ENCODE data around the gene COX7A1.

- PRO-cap, 3 experiments: no peak in any of the 3 experiments
- RRBS: no CpG with 5 or more reads among the region's 11 CpGs
These were observed 10.1 kb downstream of the TBCB start for GRCh38 chr19:36125198-36125974.

DNA sequence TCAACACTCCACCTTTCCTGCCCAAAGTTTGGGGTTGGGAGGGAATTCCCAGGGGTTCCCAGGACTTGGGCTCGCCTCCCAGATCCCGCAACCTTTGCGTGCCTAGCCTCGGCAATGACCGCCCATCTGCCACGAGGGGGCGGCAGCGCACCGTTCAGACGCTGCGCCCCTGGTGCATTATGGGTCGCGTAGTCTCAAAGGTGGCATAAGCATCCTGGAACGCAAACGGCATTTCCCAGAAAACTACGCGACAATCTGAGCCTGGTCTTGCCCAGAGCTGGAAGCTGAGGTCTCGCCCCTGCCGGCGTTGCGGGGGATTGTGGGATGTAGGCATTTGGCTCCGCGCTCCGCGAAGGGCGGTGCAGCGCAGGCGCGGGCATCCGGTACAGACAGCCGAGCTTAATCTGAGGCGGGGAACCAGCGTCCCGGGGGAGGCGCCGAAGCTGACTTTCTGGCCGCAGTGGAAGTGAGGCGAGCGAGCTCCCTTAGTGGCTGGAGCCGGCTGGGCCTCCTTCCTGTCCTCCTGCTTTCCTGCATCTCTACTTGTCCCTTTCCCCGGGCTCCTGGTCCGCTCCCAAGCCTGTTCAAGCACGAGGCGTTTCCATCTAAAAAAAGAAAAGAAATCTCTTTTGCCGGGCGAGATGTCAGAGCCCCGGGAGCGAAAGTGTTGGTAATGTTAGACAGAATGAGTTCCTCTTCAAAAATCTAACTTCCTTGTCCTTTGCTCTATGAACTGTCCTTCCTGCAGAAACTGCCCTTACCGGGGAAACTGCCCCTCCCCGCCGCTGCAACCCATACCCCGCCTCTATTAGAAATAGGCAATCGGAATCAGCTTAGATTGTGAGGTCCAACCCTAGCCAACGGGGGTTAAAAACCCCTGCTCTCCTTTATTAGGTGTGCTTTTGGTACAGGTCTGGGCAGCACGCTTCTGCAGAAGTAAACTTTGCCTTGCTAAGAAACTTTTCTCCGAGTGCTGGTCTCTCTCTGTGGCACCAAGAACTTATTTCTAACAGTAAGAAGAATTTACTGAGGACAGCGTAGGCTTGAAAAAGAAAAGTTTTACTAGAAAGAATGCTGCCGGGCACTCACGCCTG, 11.8 kb upstream of the CAPNS1 start:
- PRO-cap, 3 experiments: peak in 2 of 3 experiments; most common plus-strand start position 274 of the sequence (in 1); most common minus-strand start position 100 of the sequence (in 1)
- RRBS: 2% methylated on average over 25 of the region's 59 CpGs

- PRO-cap, 3 experiments: peak in 2 of 3 experiments; most common plus-strand start chr19:36140611 (in 1)
- RRBS: no CpG with 5 or more reads among the region's 6 CpGs
These were observed 561 bp downstream of the CAPNS1 start for GRCh38 chr19:36140560-36140694.

DNA sequence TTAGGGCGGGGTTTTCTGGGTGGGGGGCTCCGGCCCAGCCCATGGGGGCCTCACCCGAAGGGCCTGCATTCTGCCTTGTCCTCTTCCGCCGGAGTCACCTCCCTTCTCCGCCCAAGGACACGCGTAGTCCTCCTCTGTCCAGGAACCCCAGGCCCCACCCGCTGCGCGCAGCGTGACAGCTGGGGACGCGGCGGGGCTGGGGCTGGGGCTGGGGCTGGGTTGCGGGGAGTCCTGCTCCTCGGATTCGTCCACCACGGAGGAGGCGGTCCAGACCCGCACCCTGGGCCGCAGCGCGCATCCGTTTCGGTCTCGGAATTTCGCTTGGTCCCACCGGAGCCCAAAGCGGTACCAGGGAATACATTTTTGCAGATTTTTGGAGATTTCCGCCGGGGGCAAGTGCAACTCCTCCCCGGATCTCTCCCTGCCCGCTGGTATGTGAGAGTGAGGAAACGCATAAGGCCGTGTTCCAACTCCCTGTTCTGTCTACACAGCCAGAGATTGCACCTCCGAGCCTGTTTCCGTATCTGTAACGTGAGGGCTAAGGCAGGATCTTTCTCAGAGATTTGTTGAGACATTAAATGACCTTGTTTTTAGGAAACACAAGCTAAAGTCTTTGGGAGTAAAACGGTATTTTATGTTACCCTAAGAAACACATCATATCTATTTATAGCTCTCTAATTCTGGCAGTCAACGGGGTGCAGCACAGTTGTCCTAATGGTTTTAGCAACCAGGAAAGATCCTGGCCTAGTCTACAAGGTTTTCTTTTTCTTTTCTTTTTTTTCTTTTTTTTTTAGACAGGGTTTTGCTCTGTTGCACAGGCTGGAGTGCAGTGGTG, at the start of gene COX7A1:
Gene COX7A1 (minus strand): TSS at position 109 of the 835 bp plus-strand sequence.
- PRO-cap, 3 experiments: peak in 3 of 3 experiments; most common plus-strand start position 205 of the sequence (in 1); most common minus-strand start position 109 of the sequence (in 3)
- RRBS: 11% methylated on average over 6 of the region's 41 CpGs

DNA sequence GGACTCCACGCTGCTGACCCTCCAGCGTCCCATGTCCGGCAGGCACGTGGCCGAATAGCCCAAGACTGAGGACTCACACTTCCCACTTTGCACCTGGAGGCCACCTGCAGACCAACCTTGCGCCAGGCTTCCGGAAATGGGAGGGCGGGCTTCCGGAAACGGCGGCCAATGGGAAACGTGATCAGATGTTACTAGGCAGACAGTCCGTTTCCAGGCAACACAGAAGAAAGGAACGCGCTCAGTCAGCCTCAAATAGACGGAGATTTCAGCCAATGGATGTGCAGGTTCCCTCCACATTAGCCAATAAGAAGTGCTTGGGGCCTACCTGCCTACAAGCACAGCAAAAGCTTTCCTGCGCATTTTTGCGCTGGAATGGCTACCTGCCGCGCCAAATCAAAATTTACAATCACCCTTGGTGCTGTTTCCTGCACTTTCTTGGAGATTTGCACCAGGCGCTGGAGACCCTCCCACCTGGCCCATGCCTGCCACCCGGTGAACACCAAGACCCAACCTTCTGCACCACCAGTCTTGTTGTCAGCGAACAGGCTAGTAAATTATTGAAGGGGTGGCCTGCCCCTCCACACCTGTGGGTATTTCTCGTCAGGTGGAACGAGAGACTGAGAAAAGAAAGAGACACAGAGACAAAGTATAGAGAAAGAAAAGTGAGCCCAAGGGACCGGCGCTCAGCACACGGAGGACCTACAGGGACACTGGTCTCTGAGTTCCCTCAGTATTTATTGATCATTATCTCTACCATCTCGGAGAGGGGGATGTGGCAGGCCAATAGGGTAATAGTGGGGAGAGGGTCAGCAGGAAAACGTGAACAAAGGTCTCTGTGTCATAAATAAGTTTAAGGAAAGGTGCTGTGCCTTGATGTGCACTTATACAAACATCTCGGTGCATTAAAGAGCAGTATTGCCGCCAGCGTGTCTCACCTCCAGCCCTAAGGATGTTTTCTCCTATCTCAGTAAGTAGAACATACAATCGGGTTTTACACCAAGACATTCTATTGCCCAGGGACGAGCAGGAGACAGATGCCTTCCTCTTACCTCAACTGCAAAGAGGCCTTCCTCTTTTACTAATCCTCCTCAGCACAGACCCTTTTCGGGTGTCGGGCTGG, 47.0 kb downstream of the ZFP14 start:
- PRO-cap, 3 experiments: peak in 3 of 3 experiments; most common plus-strand start position 360 of the sequence (in 2); most common minus-strand start position 137 of the sequence (in 3)
- RRBS: 1% methylated on average over 5 of the region's 37 CpGs

DNA sequence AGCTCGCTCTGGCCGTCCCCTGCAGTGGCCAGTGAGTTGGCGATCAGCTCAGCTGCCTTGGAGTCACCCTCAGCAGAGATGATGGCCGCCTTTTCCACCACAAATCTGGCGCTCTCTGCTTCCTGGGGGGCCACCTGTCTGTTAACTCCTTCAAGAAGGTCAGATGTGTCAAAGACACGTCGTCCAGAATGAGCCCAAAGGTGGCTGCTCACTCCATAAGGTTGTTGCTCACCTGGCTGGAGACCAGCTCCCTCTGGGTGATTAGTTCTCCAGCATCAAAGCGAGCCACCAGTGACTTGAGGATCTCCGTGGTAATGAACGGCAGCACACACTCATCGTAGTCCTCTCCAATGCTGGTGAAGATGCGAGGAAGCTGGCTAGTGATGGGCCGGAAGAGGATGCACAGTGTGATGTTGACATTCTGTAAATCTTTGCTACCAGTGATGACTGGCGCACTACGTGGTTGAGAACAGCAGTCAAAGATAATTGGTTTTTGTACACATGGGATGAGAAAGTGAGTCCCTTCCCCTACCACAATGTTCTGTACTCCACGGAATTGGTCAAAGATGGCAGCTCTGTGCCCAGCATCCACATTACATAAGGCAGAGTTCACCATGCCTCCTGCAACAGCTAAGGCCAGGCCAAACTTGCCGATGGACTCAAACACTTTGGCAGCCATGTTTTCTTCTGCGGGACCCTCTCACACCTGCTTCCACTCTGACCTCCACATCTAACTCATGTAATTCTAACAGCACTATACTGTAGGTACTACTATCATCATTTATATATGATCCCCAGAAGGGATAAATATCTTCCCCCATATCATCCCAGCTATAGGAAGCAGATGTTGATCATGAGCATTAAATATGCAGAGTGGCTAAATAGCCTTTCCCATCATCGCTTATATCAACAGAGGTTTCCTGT, 22.6 kb downstream of the ZNF607 start:
- PRO-cap, 3 experiments: no peak in any of the 3 experiments
- RRBS: no CpG with 5 or more reads among the region's 19 CpGs

GRCh38 chr19:37735853-37736511, 16.4 kb upstream of the ZNF607 start:
- PRO-cap, 3 experiments: no peak in any of the 3 experiments
- RRBS: no CpG with 5 or more reads among the region's 4 CpGs

DNA sequence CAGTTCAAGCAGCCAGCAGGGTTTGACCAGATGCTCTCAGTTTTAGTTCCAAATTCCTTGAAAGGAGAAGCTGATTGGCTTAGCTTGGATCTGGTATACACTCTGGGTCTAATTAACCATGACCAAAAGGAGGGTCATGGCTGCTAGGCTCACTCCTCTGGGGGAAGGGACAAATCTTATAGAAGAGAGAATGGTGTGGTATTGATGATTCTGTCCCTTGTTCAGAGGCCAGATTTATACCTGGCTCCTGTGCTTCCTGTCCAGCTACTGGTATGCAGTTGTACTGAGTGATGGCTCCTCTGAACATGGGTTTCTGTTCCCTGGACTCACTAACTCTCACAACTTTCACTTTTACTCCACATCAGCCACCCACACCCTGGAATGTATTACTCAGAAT, 41.3 kb downstream of the WDR87 start:
- PRO-cap, 3 experiments: no peak in any of the 3 experiments

DNA sequence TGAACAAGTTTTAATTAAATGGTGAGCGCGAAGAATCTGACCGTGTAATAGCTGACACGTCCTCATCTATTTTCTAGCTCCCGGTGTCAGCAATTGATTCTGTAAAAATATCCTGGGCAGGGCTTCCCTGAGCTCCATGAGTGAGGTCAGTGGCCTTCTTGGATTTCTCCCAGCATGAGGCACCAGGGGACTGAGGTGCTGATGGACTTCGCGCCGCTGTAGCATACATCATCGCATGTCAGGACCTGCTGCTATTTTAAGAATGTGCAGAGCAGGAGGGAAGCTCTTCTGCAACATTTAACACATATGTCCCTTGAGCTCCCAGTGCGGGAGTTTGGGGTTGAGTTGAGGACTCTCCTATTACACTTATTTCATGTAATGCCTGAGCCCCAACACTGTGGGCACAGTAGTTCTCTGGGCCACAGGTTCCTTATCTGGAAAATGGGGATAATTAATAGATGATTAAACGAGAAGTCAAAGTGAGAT, 27.1 kb downstream of the SIPA1L3 start:
- PRO-cap, 3 experiments: no peak in any of the 3 experiments
- RRBS: no CpG with 5 or more reads among the region's 11 CpGs

GRCh38 chr19:37980379-37980984, 73.5 kb downstream of the SIPA1L3 start:
- PRO-cap, 3 experiments: no peak in any of the 3 experiments
- RRBS: no CpG with 5 or more reads among the region's 11 CpGs

DNA sequence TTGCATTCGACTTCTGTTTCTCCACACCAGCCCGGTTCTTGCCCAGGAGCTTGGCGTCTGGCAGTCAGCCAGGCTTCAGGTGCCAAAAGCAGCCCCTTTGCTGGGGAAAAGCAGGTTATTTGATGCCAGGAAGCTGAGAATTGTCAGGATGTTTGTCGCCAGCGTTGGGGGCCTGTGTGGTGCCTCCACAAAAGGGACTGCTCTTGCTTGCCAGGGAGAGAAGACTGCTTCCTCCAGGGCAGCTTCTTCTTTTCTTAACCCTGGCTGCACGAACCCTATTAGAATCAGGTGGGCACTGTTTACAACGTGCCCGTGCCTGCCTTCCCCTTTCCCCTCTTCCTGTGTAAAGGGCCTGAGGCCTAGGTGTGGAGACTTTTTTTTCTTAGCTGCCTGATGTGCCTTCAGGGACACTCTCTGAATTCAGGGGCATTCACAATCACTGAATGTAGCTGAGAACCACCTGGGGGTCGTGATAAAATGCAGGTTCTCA, 79.4 kb downstream of the SIPA1L3 start:
- PRO-cap, 3 experiments: no peak in any of the 3 experiments
- RRBS: no CpG with 5 or more reads among the region's 9 CpGs

- PRO-cap, 3 experiments: peak in 1 of 3 experiments; most common plus-strand start chr19:38004420 (in 1); most common minus-strand start chr19:38004340 (in 1)
- RRBS: no CpG with 5 or more reads among the region's 1 CpG
These were observed 97.1 kb downstream of the SIPA1L3 start for GRCh38 chr19:38004240-38004473.

DNA sequence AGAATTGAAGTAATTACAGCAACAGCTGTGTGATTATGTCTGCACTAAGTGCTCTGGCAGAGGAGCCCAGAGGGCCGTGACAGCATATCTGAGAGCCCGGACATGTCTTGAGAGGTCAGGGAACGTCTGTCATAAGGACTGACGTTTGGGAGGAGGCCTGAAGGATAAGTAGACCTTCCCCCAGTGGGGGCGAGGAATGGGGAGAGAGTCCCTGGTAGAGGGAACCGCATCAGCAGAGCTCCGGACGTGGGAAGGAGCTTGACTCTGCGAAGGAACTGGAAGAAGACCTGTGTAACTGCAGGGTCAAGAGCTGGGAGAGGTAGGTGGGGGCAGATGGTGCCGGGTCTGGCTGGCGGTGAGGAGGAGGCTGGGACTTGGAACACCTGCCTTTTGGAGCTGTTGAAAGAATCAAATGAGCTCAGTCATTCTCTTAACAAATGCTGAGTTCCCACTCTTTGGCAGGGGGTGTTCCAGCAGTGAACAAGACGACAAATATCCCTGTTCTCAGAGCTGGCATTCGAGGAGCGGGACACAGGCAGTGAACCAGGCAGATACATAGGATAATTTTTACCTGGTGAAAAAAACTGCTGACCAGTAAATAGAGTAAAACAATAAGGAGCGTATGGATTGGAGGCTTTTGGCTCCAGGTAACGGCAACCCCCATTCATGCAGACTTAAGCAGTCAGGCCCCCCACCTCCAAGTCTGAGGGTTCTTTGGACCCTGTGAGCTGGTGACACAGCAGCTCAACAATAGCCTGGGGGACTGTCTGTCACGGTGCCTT, 130.3 kb downstream of the SIPA1L3 start:
- PRO-cap, 3 experiments: no peak in any of the 3 experiments
- RRBS: 39% methylated on average over 5 of the region's 17 CpGs

GRCh38 chr19:38055129-38055863, 148.3 kb downstream of the SIPA1L3 start:
- PRO-cap, 3 experiments: no peak in any of the 3 experiments
- RRBS: no CpG with 5 or more reads among the region's 9 CpGs

GRCh38 chr19:38062946-38063645, 156.1 kb downstream of the SIPA1L3 start:
- PRO-cap, 3 experiments: no peak in any of the 3 experiments
- RRBS: 30% methylated on average over 5 of the region's 17 CpGs

- PRO-cap, 3 experiments: no peak in any of the 3 experiments
- RRBS: no CpG with 5 or more reads among the region's 1 CpG
These were observed 144.0 kb downstream of the DPF1 start for GRCh38 chr19:38079998-38080413.

DNA sequence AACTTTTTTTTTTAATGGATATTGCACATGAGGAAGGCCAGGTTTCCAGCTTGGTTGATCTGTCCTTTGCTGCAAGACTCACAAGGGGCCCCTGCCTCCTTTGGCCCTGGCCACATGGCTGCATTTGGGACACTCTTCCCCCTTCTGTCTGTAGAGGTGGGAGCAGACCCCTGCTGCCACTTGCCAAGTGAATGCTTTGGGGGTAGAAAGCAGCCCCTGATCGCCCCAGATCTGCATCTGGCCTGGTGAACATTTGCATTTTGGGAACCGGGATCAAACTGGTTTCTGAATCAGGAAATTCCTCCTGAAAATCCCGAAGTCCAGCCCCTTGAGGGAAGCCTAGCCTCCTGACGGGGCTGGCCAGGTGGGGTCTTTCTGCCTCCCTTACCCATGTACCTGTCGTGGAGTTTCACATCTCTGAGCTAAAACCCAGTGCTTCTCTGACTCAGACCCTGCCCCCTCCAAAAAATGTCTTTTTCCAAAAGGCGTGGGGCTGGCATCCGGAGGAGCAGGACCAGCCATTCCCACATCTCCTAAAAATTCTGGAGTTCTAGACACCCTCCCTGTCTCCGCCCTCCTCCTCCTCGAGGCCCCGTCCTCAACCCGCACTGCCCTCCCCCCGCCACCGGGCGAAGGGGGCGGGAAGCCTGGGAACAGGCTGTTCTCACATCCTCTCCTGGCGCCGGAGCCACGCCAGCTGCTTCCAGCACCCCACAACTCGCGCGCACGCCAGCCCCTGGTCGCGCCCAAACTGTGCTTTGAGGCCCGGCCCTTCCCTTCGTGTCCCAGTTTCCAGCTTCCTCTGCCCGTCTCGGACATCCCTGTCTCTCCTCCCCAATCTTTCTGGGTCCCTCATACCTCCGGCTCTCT, 14.7 kb downstream of the DPF1 start:
- PRO-cap, 3 experiments: peak in 3 of 3 experiments; most common plus-strand start position 788 of the sequence (in 2); most common minus-strand start position 463 of the sequence (in 2)
- RRBS: 3% methylated on average over 11 of the region's 29 CpGs

- PRO-cap, 3 experiments: peak in 3 of 3 experiments; most common plus-strand start chr19:38210859 (in 3); most common minus-strand start chr19:38210445 (in 2)
- RRBS: 2% methylated on average over 8 of the region's 31 CpGs
These were observed 13.7 kb downstream of the DPF1 start for GRCh38 chr19:38209994-38210951.

- PRO-cap, 3 experiments: no peak in any of the 3 experiments
- RRBS: under 1% methylated on average over 1 of the region's 32 CpGs
These were observed 13.0 kb downstream of the DPF1 start for GRCh38 chr19:38210952-38211590.

GRCh38 chr19:38222300-38222937, 1.6 kb downstream of the DPF1 start:
- PRO-cap, 3 experiments: no peak in any of the 3 experiments
- RRBS: 29% methylated on average over 15 of the region's 51 CpGs